Measurements from ENCODE around the genes CLIC3 and UAP1L1.

DNA sequence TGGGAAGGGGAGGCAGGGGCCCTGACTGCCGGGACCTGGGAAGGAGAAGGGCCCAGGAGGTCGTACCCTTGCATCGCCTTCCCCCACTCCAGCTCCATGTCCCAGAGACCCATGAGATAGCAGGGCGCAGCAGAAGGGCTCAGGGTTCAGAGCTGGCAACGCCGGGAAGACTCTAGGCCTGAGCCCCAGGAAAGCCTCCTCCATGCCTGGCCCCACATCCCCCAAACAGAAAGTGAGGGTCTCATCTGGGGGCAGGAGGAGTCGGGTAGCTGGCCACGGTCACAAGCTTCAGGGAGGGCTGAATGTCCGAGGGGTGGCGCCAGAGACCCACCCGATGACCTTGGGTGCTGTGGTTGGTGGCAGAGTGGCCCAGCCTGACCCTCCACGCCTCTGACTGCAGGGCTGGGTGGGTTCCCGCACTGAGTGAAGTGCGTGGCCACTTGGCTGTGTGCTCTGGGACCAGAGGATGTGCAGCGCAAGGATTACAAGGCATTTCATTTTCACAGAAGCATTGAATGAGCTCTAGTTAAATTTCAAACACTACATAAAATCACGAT is 2.9 kb downstream of the C8G start:
- PRO-cap, 2 experiments: no peak in any of the 2 experiments

DNA sequence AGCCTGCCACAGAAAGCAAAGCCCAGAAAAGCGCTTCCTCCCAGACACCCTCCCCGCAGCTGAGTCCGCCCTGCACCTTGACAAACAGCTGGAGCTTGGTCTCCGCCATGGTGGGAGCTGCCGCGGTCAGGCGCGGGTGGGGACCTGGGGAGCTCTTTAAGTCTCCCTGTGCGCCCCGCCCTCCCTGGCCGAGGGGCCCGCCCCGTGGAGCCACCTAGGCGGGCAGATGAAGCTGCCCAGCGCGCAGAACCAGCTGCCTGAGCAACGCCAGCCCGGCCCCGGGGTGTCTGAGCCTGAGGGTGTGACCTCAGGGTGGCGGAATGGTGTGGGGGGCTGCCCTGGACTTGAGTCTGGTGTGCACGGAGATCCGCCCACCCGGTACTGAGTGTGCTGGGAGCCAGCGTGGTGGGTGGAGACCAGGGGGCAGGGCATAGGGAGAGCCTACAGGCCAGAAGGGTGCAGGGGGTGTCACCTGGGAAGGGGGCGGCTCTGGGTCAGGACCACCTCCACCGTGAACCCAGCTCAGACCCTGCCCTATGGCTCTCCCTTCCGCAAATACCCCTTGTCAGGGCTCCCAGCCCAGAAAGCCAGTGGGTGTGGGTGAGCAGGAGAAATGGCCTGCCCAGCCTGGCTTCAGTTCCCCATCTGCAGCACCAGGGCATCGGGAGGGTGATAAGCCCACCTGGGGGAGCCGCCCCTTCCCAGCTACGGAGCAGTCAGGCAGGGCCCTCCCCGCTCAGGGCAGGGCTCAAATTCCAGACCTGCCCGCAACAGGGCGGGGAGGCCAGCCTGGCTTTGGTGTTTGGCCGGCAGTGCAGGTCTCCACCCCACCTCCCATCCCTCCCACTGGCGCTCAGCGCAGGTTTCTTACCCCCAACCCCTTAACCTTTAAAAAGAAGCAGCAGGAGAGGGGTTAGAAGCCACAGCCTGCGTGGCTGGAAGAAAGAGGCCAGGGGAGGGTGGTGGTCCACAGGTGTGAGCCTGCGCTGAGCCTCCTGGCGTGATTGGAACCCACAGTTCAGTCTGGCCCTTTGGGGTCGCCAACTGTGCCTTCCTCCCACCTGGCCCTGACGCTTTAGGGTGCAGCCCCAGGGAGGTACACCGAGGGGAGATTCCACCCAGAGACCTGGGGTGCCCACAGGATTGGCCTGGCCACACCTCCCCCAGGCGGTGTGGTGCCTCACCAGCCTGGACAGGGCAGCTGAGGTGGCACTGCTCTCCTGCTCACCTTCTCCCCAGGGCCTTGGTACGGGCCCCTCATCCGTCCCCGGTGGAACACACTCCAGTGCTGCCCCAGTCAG is at the start of gene CLIC3:
Gene CLIC3, minus strand, starts transcription at position 134 of the 1,301 bp plus-strand sequence.
- PRO-cap, 2 experiments: no peak in any of the 2 experiments

DNA sequence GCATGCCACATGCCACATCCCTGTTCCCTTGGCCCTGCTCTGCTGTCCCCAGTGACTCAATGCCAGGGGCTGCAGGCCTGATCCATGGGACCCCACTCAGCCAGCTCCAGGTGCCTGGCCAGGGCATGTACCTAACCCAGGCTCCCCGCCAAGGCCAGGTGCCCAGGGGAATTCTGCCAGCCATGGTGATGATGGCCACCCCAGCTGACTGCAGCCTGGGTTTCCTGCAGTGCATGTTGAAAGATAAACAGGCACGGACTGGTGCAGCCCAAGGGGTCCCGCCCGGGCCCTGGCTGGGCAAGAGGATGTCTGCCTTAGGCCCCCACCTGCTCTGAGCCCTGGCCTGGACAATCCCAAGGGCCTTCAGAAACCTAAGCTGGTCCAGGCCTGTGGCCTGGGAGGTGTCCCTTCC is 1.2 kb downstream of the ABCA2 start:
- PRO-cap, 2 experiments: peak in 1 of 2 experiments; most common plus-strand start position 51 of the sequence (in 1)

- PRO-cap, 2 experiments: no peak in any of the 2 experiments
Measured at GRCh38 chr9:137029865-137030850, 1.7 kb downstream of the FUT7 start.

- PRO-cap, 2 experiments: peak in 1 of 2 experiments; most common minus-strand start chr9:137046667 (in 1)
Measured at GRCh38 chr9:137046355-137046953, 477 bp upstream of the NPDC1 start.

- PRO-cap, 2 experiments: peak in 2 of 2 experiments; most common plus-strand start chr9:137077517 (in 2); most common minus-strand start chr9:137077274 (in 1)
Measured at GRCh38 chr9:137076742-137077840, at the start of gene UAP1L1. Gene UAP1L1 (plus strand): TSS chr9:137077517.

DNA sequence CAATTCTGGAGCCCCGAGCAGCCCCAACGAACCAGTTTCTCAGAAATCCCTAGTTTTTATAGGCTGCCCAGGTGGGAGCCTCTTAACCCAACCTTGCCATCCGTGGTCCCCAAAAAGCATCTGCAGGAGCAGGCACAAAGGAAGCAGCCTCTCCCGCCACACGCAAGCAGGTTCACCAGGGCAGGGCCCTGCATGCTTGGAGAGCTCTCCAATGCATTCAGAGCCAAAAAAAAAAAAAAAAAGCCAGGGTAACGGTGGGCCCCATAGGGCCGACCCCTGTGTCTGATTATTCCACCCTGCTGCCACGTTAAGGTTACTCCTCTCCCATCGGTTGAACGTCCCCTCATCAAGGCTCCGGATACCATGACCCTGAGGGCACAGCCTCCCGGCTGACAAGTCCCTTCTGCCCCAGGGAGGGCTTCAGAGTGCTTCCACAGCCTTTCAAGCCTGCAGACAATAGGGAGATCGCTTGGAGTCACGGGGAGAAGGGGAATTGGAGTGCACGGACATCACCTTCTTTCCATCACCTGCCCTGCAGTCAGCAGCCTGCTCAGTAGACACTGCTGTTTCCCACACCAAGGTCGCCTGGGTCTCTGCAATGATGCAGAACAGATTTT is 887 bp upstream of the TPRN start:
- PRO-cap, 2 experiments: no peak in any of the 2 experiments

GRCh38 chr9:137226500-137226835 is 834 bp upstream of the RNF224 start:
- PRO-cap, 2 experiments: no peak in any of the 2 experiments

- PRO-cap, 2 experiments: no peak in any of the 2 experiments
Measured at GRCh38 chr9:137279275-137279926, 1.9 kb downstream of the TOR4A start.

DNA sequence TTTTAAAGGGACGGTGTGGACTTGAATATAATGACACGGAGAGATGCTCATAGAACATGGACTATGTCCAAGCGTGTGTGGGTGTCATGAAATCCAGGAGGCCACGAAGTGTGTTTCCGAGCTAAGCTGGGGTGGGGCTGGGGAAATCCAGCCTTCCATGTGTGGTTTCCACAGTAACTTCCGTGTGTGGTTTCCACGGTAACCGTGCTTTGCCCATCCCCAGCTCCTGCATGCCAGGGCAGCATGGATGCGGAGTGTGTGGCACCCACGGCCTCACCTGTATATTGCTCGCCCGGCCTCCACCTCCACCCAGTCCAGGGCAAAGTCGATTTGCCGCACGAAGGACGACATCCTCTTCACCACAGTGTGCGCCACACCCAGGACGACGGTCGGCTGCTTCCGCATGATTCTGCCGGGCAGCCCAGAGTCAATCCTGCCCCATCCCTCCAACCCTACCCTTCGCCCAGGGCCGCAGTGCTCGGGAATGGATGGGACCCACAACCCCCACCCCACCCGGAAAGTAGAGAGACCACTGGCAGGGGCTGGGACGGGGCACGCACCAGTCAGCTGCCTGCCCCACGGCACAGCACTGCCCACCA is 38.8 kb upstream of the NSMF start:
- PRO-cap, 2 experiments: no peak in any of the 2 experiments

DNA sequence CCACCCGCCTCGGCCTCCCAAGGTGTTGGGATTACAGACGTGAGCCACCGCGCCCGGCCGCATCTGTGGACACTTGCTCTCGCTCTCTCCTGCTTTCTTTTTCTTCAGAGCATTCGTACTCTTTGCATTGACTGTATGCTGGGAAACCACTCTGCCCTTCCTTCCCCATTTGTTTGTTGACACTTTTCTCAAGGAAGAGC is 28.9 kb downstream of the EHMT1 start:
- PRO-cap, 2 experiments: no peak in any of the 2 experiments

DNA sequence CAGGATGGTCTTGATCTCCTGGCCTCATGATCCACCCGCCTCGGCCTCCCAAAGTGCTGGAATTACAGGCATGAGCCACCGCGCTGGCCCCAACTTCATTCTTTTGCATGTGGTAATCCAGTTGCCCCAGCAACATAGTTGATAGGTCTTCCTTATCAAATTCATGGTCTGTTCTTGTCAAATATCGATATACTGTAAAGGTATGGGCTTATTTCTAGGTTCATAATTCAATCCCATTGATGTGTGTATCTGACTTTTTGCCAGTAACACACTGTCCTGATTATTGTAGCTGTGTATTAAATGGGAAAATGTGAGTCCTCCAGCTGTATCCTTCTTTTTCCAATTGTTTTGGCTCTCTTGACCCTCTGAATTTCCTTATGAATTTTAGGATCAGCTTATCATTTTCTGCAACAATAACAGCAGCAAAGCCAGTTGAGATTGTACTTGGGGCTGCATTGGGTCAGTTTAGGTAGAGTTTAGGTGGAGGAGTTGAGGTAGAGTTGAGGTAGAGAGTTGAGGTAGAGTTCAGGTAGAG is 68.2 kb downstream of the EHMT1 start:
- PRO-cap, 2 experiments: no peak in any of the 2 experiments

GRCh38 chr9:137705366-137706536 is 86.9 kb downstream of the EHMT1 start:
- PRO-cap, 2 experiments: no peak in any of the 2 experiments

DNA sequence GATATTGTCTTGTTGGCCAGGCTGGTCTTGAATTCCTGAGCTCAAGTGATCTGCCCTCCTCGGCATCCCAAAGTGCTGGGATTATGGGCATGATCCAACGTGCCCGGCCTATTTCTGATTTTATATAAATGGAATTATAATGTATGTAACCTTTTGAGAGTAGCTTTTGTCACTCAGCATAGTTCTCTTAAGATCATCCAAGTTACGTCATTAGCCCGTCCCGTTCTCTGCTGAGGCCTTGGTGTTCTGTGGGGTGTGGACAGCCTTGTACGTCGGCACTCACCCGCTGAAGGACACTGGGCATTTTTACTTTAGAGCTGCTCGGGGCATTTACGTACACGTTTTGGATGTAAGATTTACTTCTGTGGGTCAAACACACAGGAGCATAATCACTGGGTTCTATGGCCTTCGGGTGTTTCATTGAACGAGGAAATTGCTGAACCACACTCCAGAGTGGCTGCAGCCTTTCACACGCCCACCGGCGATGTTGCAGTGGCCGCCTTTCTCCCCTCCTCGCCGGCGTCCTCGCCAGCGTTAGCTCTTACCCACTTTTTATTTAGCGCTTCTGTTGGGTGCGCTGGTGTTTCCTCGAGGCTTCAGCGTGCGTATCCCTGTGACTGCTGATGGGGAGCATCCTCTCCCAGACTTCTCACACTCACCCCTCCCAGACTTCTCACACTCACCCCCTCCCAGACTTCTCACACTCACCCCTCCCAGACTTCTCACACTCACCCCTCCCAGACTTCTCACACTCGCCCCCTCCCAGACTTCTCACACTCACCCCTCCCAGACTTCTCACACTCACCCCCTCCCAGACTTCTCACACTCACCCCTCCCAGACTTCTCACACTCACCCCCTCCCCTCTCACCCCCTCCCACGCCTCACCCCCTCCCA is 101.9 kb downstream of the EHMT1 start:
- PRO-cap, 2 experiments: no peak in any of the 2 experiments

GRCh38 chr9:138023484-138024060 is 146.0 kb downstream of the CACNA1B start:
- PRO-cap, 2 experiments: no peak in any of the 2 experiments